Parotid gland (tissue), 1 donor: Measurements from ENCODE around the genes ACAD9, EFCAB12 and H1-8.

- PRO-cap, result no peak
Measured at GRCh38 chr3:128575638-128576293, 74.9 kb downstream of the RPN1 start.

- PRO-cap, result no peak
Measured at GRCh38 chr3:128613685-128614170, 36.9 kb downstream of the RPN1 start.

- PRO-cap, result no peak
Measured at GRCh38 chr3:128797781-128798346, 71.9 kb downstream of the RAB7A start.

DNA sequence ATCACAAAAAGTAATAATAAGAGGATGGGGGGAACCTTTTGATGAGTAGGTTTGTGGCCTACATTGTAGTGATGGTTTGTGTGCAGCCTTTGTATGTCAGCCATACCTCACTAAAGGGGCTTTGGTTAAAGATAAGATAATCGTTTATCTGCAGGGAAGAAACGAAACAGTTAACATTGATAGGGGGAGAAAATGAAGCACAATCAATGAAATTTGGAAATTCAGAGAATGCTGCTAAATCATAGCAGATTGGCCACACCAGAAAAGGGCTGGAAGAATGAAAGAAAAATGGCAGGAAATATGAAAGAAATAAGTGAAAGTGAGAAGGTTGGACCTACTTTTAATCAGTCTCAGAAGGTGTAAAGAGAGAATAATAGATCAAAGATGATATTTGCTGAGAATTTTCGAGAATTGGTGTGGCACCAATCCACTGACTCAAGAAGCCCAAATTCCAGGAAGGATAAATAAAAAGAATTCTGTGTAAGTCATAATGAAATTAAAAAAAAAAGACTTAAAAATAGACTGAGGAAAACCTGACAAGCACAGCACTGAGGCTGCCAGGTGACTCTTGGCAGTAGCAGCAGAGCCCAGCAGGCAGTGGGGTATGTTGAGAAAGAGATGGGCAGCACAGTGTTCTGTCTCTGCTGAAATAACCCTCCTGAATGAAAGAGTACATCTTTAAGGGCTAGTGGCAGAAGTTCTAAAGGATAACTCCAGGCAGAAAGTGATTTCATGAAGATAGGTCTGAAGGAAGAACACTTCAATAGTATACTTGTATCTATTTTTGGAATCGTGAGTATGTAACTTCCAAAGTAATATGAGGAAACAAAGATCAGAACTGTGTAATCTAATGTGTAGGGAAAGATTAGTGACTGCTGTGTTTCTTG, 75.6 kb downstream of the RAB7A start:
- PRO-cap, result no peak

- PRO-cap, result bidirectional peak, plus-strand start at chr3:128813404, minus-strand start at chr3:128813180
Measured at GRCh38 chr3:128812975-128814243, 66.0 kb upstream of the ACAD9 start.

DNA sequence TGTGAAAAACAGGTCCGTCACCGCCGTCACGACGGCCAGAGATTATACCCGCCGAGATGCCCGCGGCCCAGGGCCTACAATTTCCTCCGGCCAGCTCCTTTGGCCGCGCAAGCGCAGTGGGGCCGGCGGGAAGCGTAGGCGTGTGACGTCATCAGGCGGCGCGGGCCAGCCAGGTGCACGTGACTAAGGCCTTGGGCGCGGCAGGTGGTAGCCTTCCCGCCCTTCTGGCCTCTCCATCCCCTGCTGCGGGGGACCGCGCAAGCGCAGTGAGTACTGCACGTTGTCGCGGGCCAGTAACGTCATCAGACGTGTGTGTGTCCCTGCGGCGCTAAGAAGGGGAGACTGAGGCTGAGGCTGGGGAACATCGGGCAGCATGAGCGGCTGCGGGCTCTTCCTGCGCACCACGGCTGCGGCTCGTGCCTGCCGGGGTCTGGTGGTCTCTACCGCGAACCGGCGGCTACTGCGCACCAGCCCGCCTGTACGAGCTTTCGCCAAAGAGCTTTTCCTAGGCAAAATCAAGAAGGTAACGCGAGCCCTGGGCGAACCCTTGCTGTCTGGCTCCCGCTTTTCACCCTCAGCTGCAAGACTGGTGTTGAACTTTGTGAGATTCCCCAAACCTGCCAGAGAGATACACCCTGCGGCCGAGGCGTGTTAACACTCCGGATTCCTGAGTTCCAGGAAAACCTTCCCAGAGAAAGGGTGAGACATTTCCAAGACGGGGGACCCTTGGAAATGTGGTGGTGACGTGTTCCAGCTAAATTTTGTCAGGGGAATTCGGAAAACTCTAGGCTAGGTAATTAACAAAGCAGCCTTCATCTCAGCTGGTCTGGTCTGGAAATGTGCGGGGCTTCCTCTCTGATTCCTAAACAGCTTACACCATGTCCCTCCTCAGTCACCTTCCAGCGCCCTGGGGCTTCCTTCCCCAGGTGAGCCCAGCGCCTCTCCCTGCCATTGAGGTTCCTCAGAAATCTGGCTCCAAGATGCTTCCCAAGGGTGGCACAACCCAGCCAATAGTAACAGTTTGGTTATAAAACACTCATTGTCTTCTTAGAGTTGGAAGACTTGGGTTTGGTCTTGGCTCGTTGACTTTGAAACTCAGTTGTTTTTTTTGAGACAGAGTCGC, at the start of gene ACAD9:
ACAD9 (plus strand) TSS at position 302 of the 1,123 bp plus-strand sequence.
- PRO-cap, result bidirectional peak, plus-strand start at position 341 of the sequence, minus-strand start at position 101 of the sequence

DNA sequence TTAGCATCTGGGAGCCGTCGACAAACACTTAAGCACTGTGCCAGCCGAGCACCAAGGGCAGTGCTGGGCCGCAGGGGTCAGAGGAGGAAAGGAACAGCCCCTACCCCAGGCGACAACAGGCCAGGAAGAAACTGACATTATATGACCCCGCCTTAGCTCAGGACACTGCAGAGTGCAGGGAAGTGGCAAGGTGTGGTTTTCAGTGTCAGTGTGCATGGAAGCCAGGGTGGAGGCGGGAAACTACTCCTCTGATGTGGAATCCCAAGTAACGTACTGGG, 1.8 kb downstream of the EFCC1 start:
- PRO-cap, result no peak

- PRO-cap, result no peak
Measured at GRCh38 chr3:129016804-129017918, 16.1 kb downstream of the EFCC1 start.

DNA sequence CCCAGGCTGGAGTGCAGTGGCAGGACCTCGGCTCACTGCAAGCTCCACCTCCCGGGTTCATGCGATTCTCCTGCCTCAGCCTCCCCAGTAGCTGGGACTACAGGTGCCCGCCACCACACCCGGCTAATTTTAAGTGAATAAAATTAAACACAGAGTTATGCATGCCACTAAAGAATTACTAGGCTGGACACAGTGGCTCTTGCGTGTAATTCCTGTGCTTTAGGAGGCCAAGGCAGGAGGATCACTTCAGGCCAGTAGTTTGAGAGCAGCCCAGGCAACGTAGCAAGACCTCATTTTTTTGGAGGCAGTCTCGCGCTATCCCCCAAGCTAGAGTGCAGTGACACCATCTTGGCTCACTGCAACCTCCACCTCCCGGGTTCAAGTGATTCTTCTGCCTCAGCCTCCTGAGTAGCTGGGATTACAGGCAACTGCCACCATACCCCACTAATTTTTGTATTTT, 4.7 kb upstream of the ISY1 start:
- PRO-cap, result no peak

DNA sequence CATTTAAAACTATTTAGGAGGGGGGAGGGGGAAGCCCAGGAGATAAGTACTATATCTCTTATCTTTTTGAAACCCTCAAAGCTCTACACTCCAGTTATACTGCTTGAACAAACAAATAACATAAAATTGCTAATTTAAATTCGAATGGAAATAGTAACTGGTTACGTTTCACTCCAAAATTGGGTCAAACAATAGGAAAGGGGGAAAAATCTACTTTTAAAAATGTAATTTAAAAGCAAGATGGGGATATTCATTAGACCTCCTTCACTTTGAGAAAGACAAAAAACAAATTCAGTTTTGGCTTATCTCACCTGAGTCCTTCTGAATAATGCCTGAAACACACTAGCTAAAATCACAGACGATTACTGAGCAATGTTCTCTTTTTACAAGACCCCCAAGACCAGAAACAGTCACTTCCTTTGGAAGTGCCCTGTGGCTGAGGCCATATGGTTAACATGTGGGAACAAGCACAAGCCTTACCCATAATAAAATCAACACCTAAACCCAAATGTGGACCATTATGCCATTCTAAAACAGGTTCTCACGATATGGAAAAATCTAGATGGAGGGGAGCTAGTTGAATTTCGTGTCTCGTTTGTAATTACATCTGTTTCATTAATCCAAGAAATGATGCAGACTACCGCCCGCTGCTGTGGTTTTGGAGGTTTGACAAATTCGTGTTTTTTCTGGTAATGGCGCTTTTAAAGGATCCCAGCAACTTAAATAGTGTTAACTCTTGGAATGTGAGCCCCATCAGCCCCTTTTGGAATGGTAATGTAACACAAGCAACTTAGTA, 1.5 kb downstream of the CNBP start:
- PRO-cap, result no peak

DNA sequence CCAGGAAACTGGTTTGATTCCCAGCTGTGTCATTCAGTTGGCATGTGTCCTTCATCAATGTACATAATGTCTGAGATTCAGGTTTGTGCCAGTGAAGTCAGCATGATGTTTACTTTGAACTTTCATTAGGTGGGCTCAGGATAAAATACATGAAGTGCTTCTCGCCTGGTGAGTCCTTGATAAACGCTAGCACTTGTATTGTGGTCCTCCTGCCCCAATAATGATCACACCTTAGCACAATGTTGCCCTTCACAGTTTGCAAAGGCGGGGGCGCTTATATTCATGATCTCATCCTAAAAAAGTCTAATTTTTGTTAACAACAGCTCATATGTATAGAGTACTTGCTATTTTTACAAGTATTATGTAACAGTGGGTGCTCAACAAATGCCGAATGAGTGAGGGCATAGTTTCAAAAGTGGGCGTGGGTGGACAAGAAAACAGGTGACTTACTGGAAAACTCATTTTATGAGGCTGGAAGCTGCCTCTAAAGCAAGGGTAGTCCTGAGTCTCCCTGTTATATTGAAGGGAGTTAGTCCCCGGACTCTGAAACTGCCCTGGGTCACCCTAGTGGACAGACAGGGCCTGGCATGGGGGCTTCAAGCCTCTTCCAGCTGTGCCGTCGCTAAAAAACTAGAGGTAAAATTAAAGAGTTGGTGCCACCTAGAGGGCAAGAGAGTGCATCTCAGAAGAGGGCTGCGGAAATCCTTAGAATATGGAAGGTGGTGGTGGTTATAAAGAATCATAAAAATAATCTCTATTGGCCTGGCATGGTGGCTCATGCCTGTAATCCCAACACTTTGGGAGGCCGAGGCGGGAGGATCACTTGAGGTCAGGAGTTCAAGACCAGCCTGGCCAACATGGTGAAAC, 3.9 kb upstream of the COPG1 start:
- PRO-cap, result no peak

- PRO-cap, result bidirectional peak, plus-strand start at chr3:129305891, minus-strand start at chr3:129305742
Measured at GRCh38 chr3:129305183-129306129, 10.6 kb downstream of the H1-10 start.

DNA sequence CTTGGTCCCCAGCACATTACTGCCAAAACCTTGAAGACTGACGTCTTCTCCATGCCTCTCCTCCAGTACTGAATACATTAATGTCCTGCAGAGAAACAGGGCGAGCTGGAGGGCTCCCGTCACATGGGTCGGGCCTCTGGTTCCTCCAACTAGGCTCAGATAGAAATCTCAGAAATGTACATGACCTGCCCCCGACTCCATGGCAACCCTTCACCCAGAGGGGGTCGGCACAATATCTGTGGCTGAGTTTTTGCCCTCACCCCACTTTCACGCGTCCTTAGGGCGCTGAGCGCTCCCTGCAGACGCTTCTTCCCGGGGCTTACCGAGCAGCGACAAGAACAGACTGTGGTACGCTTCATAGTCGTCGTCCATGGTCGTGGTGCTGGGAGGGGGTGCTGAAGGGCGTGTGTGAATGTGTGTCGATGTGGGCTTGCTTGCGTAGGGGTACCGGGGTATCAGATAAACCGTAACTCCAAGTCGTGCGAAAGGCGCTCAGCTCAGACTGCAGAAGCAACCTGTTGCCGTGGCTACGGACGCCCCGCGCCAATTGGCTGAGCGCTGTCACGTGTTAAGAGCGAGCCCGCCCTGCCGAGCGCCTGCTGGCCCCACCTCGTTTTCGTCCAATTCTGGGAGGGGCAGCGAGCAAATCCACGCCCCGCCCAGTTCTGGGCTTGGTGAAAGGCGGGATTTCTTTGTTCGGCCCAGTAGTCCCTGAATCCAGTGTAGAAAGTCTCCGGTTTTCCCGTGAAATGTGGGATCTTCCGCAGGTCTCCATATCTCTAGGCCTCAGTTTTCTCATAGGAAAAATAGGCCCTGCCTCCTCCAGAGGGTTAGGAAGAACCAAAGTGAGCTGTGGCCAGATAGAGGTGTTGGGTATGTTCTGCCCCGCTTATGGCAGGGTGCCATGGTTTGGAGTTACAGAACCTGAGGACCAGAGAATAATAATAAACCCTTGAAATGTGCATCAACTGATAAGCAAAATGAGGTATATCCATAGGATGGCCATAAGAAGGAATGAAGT, at the start of gene EFCAB12:
EFCAB12 (minus strand) TSS at position 520 of the 1,021 bp plus-strand sequence.
- PRO-cap, result no peak

DNA sequence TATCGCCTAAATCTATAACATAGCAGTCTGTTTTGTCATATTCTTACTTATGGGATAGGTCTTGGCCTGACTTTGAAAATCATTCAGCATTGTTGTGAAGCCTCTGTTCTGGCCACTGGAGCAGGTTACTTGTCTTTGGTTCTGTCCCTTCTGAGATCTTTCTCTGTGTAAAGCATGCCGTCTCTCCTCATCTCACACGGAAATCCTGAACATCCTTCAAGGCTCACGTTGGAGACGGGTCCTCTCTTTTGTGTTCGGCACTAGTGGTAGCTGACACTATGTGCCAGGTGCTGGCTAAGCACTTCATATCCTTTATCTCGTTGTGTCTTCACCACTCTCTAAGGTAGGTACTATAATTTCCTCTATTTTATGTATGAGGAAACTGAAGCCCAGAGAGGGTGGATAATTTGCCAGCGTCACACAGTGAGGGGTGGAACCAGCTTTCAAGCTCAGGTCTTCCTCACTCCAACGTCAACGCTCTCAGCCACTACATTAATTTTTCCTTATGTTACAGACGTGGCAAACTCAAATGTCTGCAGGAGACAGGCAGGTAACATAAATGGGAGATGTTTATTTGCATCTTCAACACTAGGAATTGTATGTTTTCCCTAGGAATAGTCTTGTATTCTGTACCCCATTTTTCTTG, 1.2 kb downstream of the IFT122 start:
- PRO-cap, result no peak

- PRO-cap, result no peak
Measured at GRCh38 chr3:129447878-129448815, 8.1 kb downstream of the IFT122 start.

- PRO-cap, result no peak
Measured at GRCh38 chr3:129462304-129462916, 22.4 kb downstream of the IFT122 start.

- PRO-cap, result no peak
Measured at GRCh38 chr3:129506170-129506731, 22.2 kb upstream of the RHO start.

GRCh38 chr3:129507326-129507897, 21.0 kb upstream of the RHO start:
- PRO-cap, result unidirectional peak, minus-strand start at chr3:129507548

DNA sequence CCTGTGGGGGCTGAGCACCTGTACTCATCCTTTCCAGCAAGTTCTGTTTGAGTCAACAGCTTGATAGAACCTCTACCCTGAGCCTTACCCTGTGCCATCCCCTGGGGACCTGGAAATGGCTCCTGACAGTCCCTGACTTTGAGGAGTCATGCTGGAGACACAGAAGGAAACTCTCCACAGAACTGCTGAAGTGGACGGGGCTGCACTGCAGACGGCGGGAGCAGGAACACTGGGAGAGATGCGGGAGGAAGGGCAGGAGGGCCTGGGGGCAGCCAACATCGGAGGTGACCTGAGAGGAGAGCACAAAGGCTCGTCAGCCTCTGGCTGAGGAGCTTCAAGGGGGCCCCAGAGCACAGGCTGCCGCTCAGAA, 14.9 kb upstream of the RHO start:
- PRO-cap, result no peak

DNA sequence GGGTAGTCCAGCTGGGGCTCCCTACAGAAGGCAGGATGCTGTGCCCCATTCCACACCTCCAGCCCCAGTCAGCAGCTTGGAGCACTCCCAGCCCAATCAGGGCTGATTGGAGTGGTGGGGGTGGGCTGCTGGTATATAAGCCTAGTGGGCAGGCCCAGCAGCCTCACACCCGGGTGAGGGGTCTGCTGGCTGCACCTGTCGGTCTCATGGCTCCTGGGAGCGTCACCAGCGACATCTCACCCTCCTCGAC, at the start of gene H1-8:
H1-8 (plus strand) TSS at position 163 of the 250 bp plus-strand sequence.
- PRO-cap, result no peak